Esophagus muscularis mucosa (tissue), 4 donors: ENCODE measurements around a stretch of chr11.

GRCh38 chr11:130653644-130654166 is 205.3 kb downstream of the ADAMTS15 start:
- PRO-cap: no peak
- RAMPAGE, long total RNA, 4 experiments: no peak in any of the 4 experiments

- PRO-cap: no peak
- RAMPAGE, long total RNA, 4 experiments: no peak in any of the 4 experiments
Measured at GRCh38 chr11:130675219-130676049, 227.0 kb downstream of the ADAMTS15 start.

GRCh38 chr11:130865304-130866094 is 50.8 kb downstream of the SNX19 start:
- PRO-cap: no peak
- RAMPAGE, long total RNA, 4 experiments: no peak in any of the 4 experiments

- PRO-cap: no peak
- RAMPAGE, long total RNA, 4 experiments: no peak in any of the 4 experiments
Measured at GRCh38 chr11:130891149-130891768, 25.0 kb downstream of the SNX19 start.

GRCh38 chr11:131290558-131290794 is 79.9 kb upstream of the NTM start:
- PRO-cap: no peak
- RAMPAGE, long total RNA, 4 experiments: no peak in any of the 4 experiments

DNA sequence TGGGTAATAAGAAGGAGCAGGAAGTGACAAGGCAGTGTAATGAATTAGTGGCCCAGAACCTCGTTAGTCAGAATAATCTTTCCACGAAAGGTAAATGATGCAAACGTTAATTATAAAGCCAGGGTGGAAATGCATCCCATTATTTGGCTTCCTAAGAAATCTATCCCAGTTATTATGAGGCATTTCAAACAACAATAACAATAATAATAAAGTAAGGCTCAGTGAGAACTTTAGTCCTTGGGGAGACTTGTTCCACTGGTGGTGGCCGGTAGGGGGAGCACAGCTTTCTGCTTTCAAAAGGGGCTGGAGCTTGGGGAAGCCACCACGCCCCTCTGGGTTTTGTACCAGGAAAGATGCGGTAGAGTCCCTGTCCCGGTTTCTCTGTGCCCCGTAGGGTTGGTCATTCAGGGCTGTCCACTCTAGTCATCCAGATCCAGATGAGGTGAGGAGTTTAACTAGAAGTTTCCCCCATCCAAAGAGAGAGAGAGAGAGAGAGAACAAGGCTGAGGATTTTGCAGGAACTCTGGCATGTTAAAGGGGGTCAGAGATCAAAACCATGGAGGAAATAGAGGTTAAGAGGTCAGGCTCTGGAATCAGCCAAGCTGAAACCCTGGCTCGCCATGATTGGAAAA is 298.4 kb downstream of the NTM start:
- PRO-cap: no peak
- RAMPAGE, long total RNA, 4 experiments: no peak in any of the 4 experiments

DNA sequence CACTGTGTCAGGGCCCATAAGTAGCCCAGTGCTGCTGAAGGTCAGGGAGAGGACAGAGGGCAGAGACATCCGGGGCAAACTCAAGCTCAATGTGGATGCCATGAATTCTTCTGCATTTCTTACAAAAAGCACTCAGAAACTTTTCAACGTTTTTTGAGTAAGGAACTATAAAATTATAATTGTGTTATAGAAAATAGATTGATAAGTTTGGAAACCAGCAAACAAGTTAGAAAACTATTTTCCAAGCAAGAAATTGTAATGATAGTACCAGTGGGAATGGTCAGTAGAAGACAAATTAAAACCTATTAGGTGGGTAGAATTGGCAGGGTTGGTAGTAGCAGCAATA is 285.8 kb downstream of the OPCML start:
- PRO-cap: no peak
- RAMPAGE, long total RNA, 4 experiments: no peak in any of the 4 experiments

DNA sequence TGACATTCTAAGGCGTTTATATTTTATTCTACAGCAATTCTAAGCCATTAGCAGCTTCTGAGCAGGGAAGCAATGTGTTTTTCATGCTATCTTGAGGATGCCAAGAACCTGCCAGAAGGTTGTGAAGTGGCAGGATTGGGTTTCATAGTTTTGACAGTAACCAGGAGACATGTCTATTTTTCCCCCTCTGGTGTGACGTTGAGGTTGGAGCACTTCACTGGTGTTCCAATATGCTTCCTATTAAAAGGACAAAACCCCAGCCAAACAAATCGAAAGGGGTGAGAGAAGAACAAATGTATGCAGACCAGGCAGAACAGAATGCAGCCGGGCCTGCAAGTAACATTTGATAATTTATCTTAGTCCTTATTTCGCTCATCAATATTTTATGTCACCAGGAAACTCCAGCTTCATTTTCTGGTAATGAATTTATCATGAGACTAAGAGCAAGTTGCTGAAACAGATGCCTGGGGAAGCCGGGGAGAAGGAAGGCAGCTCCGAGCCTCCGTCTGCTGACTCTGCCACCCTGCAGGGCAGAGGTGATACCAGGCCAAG is 148.0 kb downstream of the SPATA19 start:
- PRO-cap: no peak
- RAMPAGE, long total RNA, 4 experiments: no peak in any of the 4 experiments

DNA sequence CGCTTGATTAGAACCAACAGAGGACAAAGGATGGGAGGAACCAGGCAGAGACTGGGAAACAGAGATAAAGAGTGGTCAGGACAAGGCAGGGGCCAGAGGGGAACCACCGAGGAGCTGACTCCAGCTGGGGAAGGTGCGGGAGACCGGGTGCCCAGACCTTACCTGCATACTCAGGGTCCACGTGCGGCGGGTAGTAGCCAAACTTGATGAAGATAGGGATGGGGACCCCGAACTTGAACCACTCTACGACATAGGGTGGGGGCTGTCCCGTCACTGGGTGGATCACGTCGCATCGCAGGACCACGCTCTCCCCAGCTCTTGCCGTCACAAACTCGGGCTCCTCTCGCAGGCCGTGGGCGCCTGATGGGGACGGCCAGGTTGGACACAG is 10.9 kb downstream of the IGSF9B start:
- PRO-cap: no peak
- RAMPAGE, long total RNA, 4 experiments: no peak in any of the 4 experiments

DNA sequence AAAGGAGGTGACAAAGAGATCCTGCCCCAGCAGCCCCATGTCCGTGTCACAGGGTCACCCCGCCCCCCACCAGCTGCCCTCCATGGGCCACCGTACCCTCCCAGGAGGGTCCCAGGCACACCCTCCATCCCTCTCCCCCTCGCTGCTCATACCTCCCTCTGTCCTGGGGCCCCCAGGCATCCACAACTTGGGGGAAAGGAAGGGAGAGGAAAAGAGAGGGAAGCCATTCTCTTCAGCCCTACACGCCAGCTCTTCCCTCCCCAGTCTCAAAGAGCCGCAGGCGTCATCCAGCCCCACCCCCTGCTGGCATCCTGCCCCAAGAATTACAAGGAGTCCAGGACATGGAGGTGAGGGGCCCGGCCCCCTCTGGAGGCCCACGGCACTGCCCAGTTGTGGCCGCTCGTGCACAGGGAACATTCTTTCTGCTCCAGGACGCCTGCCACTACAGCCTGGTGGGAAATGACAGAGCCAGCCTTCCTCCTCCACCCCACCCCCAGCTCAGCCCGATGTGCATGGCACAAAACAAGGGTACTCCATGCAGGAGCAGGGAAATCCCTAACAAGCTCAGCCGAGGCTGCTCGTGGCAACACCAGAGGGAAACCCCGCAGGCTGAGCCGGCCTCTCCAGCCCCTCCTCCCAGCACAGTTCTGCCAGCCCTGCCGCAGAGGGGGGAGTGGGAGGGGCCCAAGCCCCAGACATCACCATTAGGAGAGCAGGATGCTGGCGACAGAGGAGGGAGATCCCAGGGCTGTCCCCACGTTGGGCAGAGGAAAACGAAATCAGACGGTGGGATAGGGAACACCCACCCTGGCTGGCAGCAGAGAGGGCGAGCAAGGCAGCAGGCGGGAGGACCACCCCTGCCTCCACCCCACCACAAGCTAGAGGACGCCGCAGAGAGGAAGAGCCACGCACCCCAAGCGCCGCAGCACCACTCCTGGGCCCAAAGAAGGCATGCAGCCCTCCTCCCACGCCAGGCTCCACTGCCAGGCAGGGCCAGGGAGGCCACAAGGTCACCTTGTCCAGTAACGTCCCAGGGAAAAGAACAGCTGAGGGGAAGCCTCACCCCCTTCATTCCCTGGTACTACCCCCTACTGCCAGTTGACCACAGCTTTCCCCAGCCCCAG is 10.1 kb downstream of the IGSF9B start:
- PRO-cap: unidirectional peak, plus-strand start at position 704 of the sequence
- RAMPAGE, long total RNA, 4 experiments: no peak in any of the 4 experiments

- PRO-cap: no peak
- RAMPAGE, long total RNA, 4 experiments: no peak in any of the 4 experiments
Measured at GRCh38 chr11:134042122-134042907, 26.6 kb upstream of the JAM3 start.

GRCh38 chr11:134851842-134852266 is 439.8 kb upstream of the B3GAT1 start:
- PRO-cap: no peak
- RAMPAGE, long total RNA, 4 experiments: no peak in any of the 4 experiments